ENCODE results near the genes NDUFA3 and LENG1.

GRCh38 chr19:52923837-52924807 lies 894 bp upstream of the ZNF888 start:
- PRO-cap: no peak
- RAMPAGE, long total RNA: no peak
- RRBS: 29% methylated on average over 4 of the region's 19 CpGs

- PRO-cap: no peak
- RAMPAGE, long total RNA: no peak
- RRBS: no CpG with 5 or more reads among the region's 12 CpGs
Measured at GRCh38 chr19:53076873-53077408, 26.3 kb downstream of the ZNF160 start.

DNA sequence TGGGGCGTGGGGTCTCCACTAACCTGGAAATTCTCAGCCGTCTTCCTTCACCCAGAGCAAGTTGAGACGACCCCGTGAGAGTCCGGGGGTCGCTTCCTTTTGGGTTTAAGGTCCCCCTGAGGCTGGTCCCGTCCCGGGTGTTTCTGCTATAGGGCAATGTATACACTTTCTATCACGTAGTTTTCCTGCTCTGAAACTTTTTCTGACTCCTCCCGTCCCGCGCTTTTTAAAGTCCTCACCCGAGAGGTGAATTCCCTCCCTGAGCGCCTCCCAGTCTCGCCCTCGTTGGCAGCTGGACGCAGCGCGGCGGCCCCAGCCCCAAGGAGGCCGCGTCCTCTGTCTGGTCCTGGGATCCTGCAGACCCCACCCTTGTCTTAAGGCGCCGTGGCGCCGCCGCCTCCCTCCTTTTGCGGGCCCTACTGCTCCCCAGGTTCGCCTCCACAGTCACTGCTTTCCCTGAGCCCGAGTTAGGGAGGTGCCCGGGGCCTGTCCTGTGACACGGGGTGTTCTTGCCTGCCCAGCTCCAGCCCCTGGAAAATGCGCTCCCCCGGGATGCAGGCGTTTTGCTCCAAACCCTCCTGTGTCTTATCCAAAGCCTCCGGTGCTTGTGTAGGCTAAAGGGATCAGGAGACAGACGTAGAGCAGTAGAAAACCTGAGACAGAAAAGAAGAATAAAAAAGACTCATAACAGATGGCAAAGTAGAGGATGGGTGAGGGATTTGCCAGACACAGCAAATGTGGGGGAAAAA lies 480 bp downstream of the ZNF765 start:
- PRO-cap: no peak
- RAMPAGE, long total RNA: no peak
- RRBS: under 1% methylated on average over 3 of the region's 37 CpGs

DNA sequence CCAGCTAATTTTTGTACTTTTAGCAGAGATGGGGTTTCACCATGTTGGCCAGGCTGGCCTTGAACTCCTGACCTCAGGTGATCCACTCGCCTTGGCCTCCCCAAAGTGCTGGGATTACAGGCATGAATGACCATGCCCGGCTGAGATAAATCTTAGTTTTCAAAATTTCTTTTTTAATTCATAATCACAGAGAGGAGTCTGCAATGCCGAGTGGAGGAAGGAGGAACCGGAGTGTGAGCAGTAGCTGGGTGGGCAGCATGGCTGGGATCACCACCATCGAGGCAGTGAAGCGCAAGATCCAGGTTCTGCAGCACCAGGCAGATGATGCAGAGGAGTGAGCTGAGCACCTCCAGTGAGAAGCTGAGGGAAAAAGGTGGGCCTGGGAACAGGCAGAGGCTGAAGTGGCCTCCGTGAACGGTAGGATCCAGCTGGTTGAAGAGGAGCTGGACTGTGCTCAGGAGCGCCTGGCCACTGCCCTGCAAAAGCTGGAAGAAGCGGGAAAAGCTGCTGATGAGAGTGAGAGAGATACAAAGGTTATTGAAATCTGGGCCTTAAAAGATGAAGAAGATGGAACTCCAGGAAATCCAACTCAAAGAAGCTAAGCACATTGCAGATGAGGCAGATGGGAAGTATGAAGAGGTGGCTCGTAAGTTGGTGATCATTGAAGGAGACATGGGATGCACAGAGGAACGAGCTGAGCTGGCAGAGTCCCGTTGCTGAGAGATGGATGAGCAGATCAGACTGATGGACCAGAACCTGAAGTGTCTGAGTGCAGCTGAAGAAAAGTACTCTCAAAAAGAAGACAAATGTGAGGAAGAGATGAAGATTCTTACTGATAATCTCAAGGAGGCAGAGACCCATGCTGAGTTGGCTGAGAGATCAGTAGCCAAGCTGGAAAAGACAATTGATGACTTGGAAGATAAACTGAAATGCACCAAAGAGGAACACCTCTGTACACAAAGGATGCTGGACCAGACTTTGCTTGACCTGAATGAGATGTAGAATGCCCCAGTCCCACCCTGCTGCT lies 10.1 kb downstream of the ZNF761 start:
- PRO-cap: no peak
- RAMPAGE, long total RNA: no peak
- RRBS: 96% methylated on average over 2 of the region's 13 CpGs

GRCh38 chr19:53468655-53469283 lies 1.2 kb downstream of the ZNF813 start:
- PRO-cap: no peak
- RAMPAGE, long total RNA: no peak
- RRBS: no CpG with 5 or more reads among the region's 10 CpGs

DNA sequence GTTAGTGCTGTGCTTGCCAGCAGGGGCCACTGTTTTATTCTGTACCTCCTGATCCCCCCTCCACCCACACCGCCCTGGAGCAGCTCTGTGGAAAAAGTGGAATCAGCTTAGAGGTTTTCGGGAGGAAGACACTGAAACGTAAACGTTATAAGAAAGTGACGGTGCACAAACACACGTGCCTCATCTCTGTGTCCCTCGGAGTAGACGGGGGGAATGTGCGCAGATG lies 33.6 kb upstream of the ZNF331 start:
- PRO-cap: no peak
- RAMPAGE, long total RNA: no peak
- RRBS: no CpG with 5 or more reads among the region's 9 CpGs

DNA sequence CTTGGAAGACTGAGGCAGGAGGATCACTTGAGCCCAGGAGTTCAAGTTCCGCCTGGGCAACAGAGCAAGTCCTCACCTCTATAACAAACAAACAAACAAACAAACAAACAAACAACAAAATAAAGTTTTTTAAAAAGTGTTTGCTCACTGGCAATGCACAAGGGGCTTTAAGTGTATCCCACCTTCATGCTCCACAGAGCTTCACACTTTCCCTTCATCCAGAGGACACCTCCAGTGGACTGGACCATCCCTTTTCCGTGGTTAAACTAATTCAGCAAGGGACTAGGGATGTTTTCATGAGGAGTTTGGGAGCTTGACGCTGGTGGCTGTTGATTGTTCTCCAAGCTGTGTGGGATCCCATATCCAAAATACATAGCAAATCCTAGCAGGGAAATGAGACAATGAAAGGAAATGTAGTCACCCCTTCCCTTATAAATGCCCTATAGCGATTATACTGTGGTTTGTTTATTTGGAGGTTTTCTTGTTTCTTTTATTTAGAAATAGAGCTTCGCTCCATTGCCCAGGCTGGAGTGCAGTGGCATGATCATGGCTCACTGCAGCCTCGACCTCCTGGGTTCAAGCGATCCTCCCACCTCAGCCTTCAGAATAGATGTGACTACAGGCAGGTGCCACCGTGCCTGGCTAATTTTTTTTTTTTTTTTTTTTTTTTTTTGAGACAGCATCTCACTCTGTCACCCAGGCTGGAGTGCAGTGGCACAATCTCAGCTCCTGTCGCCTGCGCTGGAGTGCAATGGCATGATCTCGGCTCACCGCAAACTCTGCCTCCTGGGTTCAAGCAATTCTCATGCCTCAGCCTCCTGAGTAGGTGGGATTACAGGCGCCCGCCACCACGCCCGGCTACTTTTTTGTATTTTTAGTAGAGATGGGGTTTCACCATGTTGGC lies 31.5 kb upstream of the DPRX start:
- PRO-cap: no peak
- RAMPAGE, long total RNA: no peak
- RRBS: no CpG with 5 or more reads among the region's 16 CpGs

- PRO-cap: no peak
- RAMPAGE, long total RNA: no peak
- RRBS: no CpG with 5 or more reads among the region's 3 CpGs
Measured at GRCh38 chr19:53786793-53787077, 37.4 kb downstream of the NLRP12 start.

- PRO-cap: no peak
- RAMPAGE, long total RNA: no peak
- RRBS: no CpG with 5 or more reads among the region's 11 CpGs
Measured at GRCh38 chr19:53849175-53849646, 18.5 kb upstream of the MYADM start.

DNA sequence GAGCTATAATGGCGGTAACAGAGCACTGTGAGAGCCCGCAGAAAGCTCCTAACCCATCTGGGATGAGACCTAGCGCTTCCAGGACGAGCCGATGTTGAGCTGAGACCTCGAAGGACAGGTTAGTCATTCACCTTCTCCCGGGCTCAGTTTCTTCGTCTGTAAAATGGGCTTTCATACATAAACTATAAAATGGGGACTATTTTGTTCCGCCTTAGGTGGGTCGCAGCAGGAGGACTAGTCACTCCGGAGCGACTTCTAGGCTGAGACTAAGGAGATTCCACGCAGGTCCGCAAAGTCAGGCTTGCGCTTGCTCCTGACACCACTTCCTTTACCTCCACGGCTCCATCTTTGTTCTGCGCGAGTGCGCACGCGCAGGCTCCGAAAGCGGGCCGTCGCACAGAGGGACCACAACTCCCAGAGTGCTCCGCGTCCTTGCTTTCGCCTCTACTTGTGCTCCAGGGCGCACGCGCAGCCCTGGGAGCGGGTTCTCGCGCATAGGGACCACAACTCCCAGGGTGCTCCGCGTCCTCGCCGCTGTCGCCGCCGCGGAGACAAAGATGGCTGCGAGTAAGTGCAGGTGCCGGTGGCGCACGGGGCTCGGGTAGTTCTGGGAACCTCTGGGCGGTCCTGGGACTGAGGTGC lies at the start of gene NDUFA3:
TSS of gene NDUFA3 (plus strand) at position 534 of the 642 bp plus-strand sequence.
- PRO-cap: bidirectional peak, plus-strand start at position 546 of the sequence, minus-strand start at position 350 of the sequence
- RAMPAGE, long total RNA: start-site peak on the plus strand centred at position 531 of the sequence, 37 bp wide, 3,368 and 884 reads in 2 replicates
- RRBS: 23% methylated on average over 4 of the region's 48 CpGs

GRCh38 chr19:54107986-54108431 lies 5.4 kb downstream of the NDUFA3 start:
- PRO-cap: no peak
- RAMPAGE, long total RNA: no peak
- RRBS: 91% methylated on average over 7 of the region's 17 CpGs

DNA sequence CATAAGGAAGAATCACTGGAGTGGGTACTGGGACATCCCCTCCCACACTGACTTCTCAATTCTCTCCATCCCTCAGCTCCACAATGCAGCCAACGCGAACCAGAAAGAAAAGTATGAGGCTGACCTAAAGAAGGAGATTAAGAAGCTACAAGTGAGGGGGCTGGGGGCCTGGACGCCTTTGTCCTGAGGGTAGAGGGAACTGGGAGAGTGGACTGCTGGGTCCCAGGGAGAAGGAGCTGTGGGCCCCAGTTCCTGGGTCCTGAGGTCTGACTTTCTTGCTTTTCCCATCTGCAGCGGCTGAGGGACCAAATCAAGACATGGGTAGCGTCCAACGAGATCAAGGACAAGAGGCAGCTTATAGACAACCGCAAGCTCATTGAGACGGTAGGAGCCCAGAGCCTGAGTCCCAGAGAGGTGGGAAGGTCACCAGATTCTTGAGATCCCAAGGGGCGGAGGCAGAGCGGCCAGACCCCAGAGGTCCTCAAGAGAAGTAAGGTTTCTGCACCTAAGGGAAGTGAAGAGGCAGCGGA lies 5.9 kb downstream of the CNOT3 start:
- PRO-cap: no peak
- RAMPAGE, long total RNA: no peak
- RRBS: no CpG with 5 or more reads among the region's 11 CpGs

DNA sequence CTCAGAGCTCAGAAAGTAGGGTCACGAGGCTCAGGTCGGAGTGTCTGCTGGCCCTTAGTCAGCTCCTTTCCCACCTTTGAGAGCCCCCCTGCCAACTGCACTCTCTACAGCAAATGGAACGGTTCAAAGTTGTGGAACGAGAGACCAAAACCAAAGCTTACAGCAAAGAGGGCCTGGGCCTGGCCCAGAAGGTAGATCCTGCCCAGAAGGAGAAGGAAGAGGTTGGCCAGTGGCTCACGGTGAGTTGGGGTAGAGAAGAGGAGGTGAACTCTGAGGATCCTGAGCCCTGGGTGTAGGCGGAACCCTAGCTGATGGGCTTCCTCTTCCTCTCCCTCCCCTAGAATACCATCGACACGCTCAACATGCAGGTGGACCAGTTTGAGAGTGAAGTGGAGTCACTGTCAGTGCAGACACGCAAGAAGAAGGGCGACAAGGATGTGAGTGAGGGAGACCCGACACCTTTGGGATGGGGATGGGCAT lies 6.4 kb downstream of the CNOT3 start:
- PRO-cap: no peak
- RAMPAGE, long total RNA: no peak
- RRBS: no CpG with 5 or more reads among the region's 11 CpGs

DNA sequence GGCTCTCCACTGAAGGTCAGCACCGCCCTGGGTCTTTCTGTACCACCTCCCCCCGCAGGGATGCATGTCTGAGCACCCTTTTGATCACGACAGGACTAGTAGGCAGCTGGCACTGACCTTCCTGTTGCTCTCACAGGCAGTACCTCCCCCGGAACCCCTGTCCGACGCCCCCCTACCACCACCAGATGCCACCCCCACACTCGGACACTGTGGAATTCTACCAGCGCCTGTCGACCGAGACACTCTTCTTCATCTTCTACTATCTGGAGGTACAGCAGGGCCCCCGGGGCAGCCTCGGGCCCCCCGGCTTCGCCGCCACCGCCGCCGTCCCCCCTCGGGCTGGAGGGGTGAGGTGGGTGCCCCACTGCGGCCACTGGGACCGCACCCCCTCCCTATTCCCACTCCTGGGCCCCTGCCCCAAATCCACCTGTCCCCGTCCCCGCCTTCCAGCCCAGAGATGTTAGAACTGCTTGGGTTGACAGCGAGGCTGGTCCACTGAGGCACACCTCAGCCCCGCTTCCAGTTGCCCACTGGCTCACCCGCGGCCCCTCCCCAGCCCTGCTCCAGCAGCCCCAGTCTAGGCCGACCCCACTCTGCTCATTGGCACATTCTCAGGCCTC lies 6.7 kb downstream of the LENG1 start:
- PRO-cap: unidirectional peak, minus-strand start at position 459 of the sequence
- RAMPAGE, long total RNA: no peak
- RRBS: no CpG with 5 or more reads among the region's 28 CpGs

- PRO-cap: bidirectional peak, plus-strand start at chr19:54159478, minus-strand start at chr19:54159473
- RAMPAGE, long total RNA: start-site peak on the minus strand at chr19:54159665-54159743, 105 and 50 reads in 2 replicates
- RRBS: 1% methylated on average over 12 of the region's 84 CpGs
Measured at GRCh38 chr19:54159234-54160440, at the start of gene LENG1. TSS of gene LENG1 (minus strand) at chr19:54159721.

GRCh38 chr19:54180533-54181368 lies 7.8 kb upstream of the TMC4 start:
- PRO-cap: no peak
- RAMPAGE, long total RNA: no peak
- RRBS: 86% methylated on average over 1 of the region's 52 CpGs

DNA sequence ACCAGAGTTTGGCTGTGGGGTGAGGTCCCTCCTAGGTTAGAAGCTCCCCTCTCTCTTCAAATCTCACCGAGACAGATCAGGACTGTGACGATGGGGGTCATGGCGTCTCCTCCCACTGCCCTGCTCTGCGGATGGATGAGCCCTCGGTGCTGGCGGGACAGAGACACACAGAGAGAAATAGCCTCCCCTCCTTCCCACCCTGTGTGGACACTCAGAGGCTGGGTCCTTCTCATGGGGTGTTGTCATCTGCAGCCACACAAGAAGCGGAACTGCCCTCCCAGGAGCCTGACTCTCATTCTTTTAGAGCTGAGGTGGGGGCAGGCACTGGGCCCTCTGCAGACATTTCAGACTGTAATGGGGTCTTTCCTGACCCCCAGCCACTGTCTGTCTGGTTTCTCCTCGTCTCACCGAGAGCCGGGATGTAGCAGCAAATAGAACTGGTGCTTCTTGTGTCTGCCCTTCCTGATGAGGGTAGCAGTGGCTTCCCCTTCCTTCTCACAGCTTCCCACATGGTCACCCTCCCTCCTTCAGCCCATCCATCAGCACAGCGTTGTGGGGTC lies 434 bp downstream of the LILRB2 start:
- PRO-cap: no peak
- RAMPAGE, long total RNA: no peak
- RRBS: no CpG with 5 or more reads among the region's 11 CpGs

DNA sequence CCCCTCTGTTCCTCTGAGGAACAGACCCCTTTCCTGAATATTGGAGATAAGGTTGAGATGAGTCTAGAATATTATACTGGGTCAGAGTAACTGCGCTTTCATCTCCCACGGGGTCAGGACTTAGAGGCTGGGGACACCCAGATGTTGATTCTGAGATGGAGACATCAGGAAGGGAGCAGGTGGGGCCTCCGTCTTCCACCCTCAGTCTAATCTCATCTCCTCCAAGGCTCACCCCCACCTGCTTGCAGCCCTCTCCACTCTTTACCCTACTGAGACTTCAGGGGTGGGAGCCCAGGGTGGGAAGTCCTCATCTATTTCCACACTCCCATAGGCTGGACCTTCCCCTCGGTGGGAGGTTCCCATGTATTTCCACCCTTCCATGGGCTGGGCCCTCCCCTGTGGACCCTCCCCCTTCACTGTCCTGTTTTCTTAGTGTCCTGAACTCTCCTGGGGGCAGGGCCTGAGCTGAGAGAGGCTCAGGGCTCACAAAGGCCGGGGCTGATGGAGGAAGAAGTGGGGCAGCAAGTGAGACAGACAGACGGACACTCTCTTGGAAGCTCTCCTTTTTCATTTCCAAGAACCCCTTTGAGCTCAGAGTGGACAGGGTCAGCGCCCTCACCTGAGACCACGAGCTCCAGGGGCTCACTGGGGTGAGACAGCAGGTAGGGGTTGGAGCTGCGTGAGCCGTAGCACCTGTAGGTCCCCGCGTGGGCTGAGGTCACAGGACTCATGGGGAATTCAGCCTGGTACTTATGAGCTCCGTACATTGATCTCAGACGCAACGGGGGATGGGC lies 2.5 kb downstream of the LILRA4 start:
- PRO-cap: no peak
- RAMPAGE, long total RNA: no peak
- RRBS: no CpG with 5 or more reads among the region's 15 CpGs

DNA sequence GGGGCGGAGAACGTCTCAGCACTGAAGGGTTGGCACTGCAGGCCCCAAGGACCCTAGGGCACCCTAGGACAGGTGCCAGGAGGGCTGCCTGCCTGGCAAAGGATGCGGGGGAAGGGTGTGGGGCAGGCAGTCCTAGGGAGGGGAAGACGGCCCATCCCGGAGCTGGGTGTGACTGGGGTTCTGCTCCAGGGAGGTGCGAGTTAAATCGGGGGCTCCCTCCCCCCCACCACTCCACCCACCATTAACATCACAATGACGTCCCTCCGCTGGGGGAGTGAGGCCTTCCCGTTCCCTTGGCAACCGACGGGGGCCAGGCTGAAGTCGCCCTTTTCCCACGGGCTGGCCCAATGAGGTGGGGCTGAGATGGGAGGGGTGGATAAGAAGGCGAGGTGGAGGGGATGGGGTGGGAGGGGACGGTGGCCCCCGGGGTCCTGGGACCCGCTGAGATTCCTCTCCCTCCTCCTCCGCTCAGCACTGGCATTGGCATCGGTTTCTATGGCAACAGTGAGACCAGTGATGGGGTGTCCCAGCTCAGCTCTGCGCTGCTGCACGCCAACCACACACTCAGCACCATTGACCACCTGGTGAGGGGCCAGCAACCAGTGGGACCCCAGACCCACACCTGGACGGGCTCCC lies 5.7 kb downstream of the TTYH1 start:
- PRO-cap: no peak
- RAMPAGE, long total RNA: no peak
- RRBS: no CpG with 5 or more reads among the region's 23 CpGs

DNA sequence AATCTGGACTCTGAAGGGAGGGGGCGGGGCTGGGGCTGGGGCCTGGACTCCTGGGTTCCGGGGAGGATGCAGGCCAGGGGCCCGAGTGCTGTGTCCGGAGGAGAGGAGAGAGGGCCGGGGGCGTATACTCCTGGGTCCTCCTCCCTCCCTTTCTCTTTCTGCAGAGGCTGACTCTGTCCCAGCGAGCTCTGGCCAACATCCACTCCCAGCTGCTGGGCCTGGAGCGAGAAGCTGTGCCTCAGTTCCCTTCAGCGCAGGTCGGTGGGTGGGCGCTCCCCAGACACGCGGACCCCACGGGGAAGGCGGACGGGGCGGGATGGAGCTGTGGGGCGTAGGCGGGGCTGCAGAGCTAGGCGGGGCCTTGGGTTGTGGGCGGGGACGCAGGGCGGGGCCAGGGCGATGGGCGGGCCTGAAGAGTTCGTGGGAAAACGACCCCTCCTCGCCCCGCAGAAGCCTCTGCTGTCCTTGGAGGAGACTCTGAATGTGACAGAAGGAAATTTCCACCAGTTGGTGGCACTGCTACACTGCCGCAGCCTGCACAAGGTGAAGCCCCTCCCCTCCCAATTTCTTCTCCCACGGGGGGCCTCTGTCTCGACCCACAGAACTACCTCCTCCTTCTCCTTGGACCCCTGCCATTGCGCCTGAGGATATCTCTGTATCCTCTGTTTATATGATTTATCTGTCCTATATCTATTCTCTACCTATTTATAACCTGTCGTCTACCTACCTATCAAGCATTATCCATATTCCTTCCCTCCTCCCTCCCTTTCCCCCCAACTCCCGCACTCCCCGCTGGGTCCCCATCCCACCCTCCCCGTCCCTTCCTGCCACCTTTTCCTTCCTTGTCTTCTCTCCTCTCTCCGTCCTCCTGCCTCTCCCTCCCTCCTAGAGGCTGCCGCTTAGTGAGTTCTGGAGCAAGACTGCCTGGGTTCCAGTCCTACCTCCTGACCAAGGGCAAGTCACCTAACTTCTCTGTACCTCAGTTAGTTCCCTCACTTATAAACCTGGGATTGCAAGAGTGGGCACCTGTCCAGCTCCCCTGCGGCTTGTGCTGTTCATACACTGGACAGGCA lies 15.7 kb downstream of the TTYH1 start:
- PRO-cap: no peak
- RAMPAGE, long total RNA: no peak
- RRBS: 0% methylated on average over 2 of the region's 40 CpGs